Adrenal gland (tissue), 7 donors: ENCODE data around the genes NSUN7, APBB2 and GABRA4.

- PRO-cap, 3 experiments: no peak in any of the 3 experiments
- RAMPAGE, long total RNA, 4 experiments: no peak in any of the 4 experiments
- RRBS: no CpG with 5 or more reads among the region's 7 CpGs
These were observed 27.1 kb upstream of the NSUN7 start for GRCh38 chr4:40722387-40723276.

DNA sequence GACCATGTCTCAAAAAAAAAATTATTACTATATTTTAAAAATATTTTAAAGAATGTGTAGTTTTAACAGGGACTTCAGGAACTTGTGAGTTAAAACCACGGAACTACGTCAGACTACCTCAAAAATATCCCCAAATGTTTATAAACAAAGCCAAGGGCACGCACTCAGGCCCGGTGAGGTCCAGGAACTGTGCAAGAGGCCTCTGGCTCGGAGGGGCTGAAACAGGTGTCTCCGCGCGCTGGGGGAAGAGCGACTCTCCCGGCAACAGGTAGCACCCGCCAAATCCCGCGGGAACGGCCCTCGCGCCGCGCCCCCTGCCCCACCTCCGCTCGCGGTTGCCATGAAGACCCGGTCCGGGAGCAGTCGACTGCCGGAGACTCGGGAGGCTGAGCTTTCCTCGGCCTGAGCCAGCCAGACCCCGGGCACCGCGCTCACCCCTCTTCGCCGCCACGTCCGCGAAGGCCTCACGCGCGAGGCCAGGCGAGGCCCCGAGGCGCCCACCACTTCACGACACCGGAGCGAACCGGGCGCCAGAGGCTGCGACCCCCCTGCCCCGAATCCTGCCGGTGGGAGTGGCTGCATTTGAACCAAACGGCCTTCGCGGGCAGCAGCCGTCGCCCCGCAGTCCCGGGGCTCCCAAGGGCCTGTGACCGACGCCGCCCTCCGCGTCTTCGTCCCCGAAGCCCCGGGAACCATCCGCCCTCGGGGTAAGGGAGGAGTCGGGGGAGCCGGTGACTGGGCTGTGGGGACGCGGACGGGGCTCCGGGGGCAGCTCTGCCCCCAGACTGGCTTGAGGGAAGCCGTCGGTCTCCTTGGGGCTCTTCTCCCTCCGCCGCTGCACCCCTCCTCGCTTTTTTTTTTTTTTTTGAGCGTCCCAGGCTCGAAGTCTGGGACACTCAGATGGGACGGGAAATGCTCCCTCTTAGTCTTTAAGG is at the start of gene NSUN7:
TSS of gene NSUN7 (plus strand) at position 362 of the 935 bp plus-strand sequence.
- PRO-cap, 3 experiments: peak in 3 of 3 experiments; most common plus-strand start position 362 of the sequence (in 2); most common minus-strand start position 257 of the sequence (in 2)
- RAMPAGE, long total RNA, 4 experiments: start-site peak on the plus strand in 3 of 4 experiments, centred at positions 351 to 384 of the sequence, 17 to 57 reads per replicate
- RRBS: 2% methylated on average over 47 of the region's 80 CpGs

- PRO-cap, 3 experiments: no peak in any of the 3 experiments
- RAMPAGE, long total RNA, 4 experiments: no peak in any of the 4 experiments
- RRBS: no CpG with 5 or more reads among the region's 9 CpGs
These were observed 73.8 kb downstream of the NSUN7 start for GRCh38 chr4:40823402-40824038.

GRCh38 chr4:41144036-41144329 is 70.4 kb downstream of the APBB2 start:
- PRO-cap, 3 experiments: no peak in any of the 3 experiments
- RAMPAGE, long total RNA, 4 experiments: no peak in any of the 4 experiments
- RRBS: no CpG with 5 or more reads among the region's 3 CpGs

GRCh38 chr4:41213779-41214954 is at the start of gene APBB2:
APBB2 (minus strand) TSS chr4:41214542.
- PRO-cap, 3 experiments: peak in 3 of 3 experiments; most common plus-strand start chr4:41213908 (in 2); most common minus-strand start chr4:41214489 (in 3)
- RAMPAGE, long total RNA, 4 experiments: start-site peak on the minus strand in 4 of 4 experiments, at chr4:41214465-41214640 at its widest, 624 to 2,993 reads per replicate
- RRBS: 2% methylated on average over 43 of the region's 101 CpGs

DNA sequence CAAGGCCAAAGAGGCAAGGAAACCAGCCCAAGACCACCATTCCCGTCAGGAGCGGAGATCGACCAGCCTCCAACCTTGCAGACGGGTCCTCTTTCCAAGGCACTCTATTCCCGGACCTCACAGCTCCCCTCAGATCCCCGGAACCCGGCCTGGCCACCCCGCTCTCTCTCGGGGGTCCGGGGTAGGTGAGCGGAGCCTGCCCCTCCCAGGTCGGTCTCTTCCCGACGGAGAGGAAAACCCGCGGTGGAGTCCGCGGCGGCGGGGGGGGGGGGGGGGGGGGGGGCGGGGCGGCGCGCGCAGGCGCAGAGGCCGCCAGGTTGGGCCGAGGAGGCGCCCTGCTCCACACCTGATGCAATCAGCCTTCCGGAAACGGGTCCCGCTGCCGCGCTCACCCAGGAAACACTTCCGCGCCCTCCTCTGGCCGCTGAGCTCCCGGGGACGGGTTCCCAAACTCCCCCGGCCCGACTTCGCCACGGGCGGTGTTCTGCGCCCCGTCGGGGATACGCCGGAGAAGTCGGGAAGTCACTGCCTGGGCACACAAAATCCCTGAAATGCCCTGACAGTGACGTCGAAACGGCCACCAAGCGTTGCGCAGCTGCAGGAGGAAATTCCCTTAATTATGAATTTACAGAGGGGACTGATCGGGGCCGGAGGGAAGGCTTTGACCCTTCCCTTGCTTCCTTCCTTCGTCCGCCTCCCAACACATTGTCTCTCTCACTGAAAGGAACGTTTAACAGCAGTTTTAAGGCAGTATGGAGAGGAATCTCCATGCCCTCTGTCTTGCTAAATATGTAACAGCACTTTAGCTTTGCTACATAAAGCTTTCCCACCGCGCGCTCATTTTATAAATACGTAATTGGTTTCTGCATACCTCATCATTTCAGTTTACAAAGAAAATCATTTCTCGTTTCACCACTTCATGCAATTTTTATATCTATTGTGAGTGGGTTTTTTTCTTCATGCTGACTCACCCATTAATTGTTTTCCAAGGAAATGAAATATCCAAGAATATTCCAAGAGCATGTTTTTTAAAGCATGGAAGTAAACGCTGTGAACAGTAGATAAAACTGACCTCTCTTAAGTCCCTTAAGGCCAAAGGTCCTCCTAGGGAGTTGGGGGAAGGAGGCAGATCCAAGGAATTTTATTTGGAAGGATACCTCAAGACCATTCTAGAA is 2.2 kb upstream of the APBB2 start:
- PRO-cap, 3 experiments: peak in 3 of 3 experiments; most common plus-strand start position 354 of the sequence (in 1); most common minus-strand start position 716 of the sequence (in 3)
- RAMPAGE, long total RNA, 4 experiments: no peak in any of the 4 experiments
- RRBS: 2% methylated on average over 19 of the region's 66 CpGs

DNA sequence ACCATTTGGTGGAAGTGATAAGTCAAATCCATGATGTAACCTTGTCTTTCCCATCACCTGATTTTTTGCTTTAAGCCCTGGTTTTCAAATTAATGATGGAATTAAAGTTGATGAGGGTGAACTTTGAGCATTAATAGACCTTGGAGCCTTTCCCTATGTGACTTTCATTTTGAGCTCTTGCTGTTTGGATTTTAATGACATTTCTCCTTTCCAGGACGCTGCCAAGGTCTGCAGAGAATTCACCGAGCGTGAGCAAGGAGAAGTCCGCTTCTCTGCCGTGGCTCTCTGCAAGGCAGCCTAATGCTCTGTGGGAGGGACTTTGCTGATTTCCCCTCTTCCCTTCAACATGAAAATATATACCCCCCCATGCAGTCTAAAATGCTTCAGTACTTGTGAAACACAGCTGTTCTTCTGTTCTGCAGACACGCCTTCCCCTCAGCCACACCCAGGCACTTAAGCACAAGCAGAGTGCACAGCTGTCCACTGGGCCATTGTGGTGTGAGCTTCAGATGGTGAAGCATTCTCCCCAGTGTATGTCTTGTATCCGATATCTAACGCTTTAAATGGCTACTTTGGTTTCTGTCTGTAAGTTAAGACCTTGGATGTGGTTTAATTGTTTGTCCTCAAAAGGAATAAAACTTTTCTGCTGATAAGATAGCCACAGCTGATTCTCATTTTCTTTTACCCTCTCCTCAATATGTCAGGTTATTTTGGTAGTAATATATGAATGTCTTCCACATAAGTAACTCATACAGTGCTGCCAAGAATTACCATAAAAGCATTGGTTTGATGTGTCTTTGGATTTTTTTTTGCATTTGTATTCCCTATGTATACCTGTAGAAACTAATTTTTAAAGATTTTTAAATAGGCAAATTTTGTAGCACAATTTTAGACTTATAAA is 11.3 kb downstream of the UCHL1 start:
- PRO-cap, 3 experiments: no peak in any of the 3 experiments
- RAMPAGE, long total RNA, 4 experiments: no peak in any of the 4 experiments
- RRBS: no CpG with 5 or more reads among the region's 8 CpGs

DNA sequence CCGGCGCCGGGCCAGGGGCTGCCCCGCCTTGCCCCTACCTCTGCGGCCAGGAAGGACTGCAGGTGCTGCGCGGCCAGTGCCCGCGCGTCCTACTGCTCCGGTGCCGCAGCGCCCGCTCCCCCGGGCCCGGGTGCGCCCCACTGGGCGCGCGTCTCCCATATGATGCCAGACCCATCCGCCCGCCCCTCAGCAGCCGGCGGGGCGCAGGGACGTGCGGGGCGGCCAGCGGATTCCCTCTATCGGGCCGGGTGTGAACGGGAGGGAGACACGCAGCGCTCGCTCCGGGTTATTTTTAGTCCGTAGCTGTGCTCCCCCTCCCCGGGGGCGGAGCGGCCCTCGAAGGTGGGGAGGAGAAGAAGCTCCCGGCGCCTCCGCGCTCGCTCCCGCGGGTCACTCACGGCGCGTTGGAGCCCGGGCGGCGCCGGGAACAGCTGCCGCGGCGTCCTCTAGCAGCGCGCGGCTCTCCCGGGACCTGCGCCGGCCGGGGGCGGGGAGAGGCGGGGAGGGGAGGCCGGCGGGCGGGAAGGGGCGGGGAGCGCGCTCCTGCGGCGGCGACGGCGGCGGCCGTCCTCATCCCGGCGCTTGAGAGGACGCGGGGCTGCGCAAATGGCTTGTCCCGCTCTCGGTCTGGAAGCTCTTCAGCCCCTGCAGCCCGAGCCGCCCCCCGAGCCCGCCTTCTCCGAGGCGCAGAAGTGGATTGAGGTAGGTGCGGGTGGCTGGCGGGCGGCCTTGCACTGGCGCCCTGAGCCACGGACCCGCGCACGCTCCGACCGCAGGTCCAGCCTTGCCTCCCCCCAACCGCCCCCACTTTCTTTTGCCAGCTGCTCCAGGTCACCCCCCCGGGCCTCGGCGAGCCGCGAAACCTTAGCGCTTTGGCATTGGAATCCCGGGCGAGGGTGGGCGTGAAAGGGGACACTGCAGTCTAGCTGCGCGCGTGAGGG is 103.8 kb downstream of the UCHL1 start:
- PRO-cap, 3 experiments: peak in 3 of 3 experiments; most common plus-strand start position 239 of the sequence (in 3); most common minus-strand start position 91 of the sequence (in 2)
- RAMPAGE, long total RNA, 4 experiments: start-site peak on the plus strand in 3 of 4 experiments, centred at positions 559 to 565 of the sequence, 318 to 2,084 reads per replicate
- RRBS: 2% methylated on average over 72 of the region's 116 CpGs

DNA sequence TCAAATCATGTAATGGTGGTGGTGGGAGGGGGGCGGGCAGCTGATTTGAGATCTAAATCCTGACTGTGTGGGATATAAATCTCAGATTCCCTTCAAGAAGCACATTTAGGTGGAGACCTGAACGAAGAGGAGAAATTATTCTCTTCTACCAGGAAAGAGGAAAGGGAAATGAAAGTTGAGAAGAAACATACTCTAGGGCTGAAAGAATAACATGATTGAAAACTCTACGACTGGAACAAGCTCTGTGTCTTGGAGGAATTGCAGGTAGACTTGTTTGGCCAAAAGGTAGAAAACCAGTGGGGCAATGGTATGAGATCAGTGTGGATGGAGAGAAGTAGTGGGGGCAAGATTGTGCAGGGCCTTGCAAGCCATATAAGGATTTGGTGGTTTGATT is 30.1 kb upstream of the LIMCH1 start:
- PRO-cap, 3 experiments: no peak in any of the 3 experiments
- RAMPAGE, long total RNA, 4 experiments: no peak in any of the 4 experiments
- RRBS: no CpG with 5 or more reads among the region's 3 CpGs

GRCh38 chr4:41541499-41542357 is 3.8 kb downstream of the LIMCH1 start:
- PRO-cap, 3 experiments: no peak in any of the 3 experiments
- RAMPAGE, long total RNA, 4 experiments: no peak in any of the 4 experiments
- RRBS: no CpG with 5 or more reads among the region's 10 CpGs

GRCh38 chr4:41544956-41545847 is 7.2 kb downstream of the LIMCH1 start:
- PRO-cap, 3 experiments: peak in 1 of 3 experiments; most common plus-strand start chr4:41545461 (in 1); most common minus-strand start chr4:41545323 (in 1)
- RAMPAGE, long total RNA, 4 experiments: no peak in any of the 4 experiments
- RRBS: no CpG with 5 or more reads among the region's 8 CpGs

- PRO-cap, 3 experiments: no peak in any of the 3 experiments
- RAMPAGE, long total RNA, 4 experiments: no peak in any of the 4 experiments
- RRBS: no CpG with 5 or more reads among the region's 7 CpGs
These were observed 31.8 kb downstream of the LIMCH1 start for GRCh38 chr4:41569525-41570358.

DNA sequence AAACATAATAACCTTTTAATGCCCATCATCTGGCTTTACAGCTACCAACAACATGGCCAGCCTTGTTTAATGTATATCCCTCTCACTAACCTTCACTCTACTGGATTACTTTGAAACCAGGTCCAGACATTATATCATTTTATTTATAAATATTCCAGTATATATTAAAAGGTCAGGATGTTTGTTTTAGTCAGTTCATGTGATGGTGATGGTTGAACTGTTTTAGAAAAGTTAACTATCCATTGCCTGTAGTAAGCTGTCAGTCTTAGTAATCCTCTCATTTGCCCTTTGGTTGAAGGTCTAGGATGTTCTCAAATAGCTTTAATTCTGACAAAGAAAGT is 34.7 kb downstream of the SLC30A9 start:
- PRO-cap, 3 experiments: no peak in any of the 3 experiments
- RAMPAGE, long total RNA, 4 experiments: no peak in any of the 4 experiments

GRCh38 chr4:43300675-43300874 is 408.1 kb downstream of the GRXCR1 start:
- PRO-cap, 3 experiments: no peak in any of the 3 experiments
- RAMPAGE, long total RNA, 4 experiments: no peak in any of the 4 experiments

GRCh38 chr4:43846774-43847102 is 601.9 kb downstream of the KCTD8 start:
- PRO-cap, 3 experiments: no peak in any of the 3 experiments
- RAMPAGE, long total RNA, 4 experiments: no peak in any of the 4 experiments
- RRBS: no CpG with 5 or more reads among the region's 3 CpGs

DNA sequence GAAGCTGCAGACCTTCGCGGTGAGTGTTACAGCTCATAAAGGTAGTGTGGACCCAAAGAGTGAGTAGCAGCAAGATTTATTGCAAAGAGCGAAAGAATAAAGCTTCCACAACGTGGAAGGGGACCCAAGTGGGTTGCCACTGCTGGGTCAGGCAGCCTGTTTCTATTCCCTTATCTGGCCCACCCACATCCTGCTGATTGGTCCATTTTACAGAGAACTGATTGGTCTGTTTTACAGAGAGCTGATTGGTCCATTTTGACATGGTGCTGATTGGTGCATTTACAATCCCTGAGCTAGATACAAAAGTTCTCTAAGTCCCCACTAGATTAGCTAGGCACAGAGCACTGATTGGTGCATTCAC is 647.1 kb downstream of the GABRG1 start:
- PRO-cap, 3 experiments: no peak in any of the 3 experiments
- RAMPAGE, long total RNA, 4 experiments: no peak in any of the 4 experiments
- RRBS: no CpG with 5 or more reads among the region's 4 CpGs

GRCh38 chr4:46373204-46373616 is 16.7 kb downstream of the GABRA2 start:
- PRO-cap, 3 experiments: no peak in any of the 3 experiments
- RAMPAGE, long total RNA, 4 experiments: no peak in any of the 4 experiments

- PRO-cap, 3 experiments: no peak in any of the 3 experiments
- RAMPAGE, long total RNA, 4 experiments: no peak in any of the 4 experiments
- RRBS: 3% methylated on average over 10 of the region's 39 CpGs
These were observed 1.0 kb downstream of the GABRA2 start for GRCh38 chr4:46388463-46389784.

GRCh38 chr4:46986971-46987364 is 6.4 kb downstream of the GABRA4 start:
- PRO-cap, 3 experiments: no peak in any of the 3 experiments
- RAMPAGE, long total RNA, 4 experiments: no peak in any of the 4 experiments
- RRBS: no CpG with 5 or more reads among the region's 1 CpG

DNA sequence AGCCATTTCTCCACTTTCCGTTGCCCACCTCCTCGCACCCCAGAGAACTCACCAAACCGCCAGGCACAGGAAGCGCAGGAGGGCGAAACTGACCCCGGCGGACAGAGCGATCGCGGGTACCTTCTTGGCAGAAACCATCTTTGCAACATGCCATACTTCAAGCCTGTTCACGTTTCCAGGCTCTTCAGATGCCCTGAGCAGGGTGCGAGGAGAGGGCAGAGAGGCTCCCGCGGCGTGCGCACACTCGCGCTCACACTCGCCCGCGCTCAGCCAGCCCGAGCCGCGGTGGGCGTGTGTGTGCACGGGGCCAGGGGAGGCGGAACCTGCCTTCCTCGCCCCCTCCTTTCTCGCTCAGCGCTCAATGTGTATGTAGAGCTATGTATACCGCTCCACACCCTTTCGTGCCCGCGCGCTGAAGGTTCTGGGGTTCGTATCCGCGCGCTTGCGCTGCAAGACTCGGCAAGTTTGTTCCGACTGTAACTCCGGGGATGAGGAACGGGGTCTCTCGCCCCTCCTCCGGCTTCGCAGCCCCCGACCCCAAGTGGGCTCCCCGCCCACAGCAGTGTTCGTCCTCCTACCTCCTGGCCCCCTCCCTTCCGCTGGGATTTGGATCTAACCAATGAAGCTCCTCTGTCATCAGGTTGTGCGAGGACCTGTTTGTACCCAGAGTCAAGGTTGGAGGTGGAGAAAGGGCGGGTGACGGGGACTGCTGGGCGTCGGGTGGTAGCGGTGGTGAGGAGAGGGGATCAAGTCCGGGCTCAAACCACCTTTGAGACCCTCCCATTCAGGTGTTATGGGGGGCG is at the start of gene GABRA4:
TSS of gene GABRA4 (minus strand) at position 295 of the 803 bp plus-strand sequence.
- PRO-cap, 3 experiments: no peak in any of the 3 experiments
- RAMPAGE, long total RNA, 4 experiments: no peak in any of the 4 experiments
- RRBS: 7% methylated on average over 5 of the region's 59 CpGs